ENCODE measurements around a stretch of chr4.

DNA sequence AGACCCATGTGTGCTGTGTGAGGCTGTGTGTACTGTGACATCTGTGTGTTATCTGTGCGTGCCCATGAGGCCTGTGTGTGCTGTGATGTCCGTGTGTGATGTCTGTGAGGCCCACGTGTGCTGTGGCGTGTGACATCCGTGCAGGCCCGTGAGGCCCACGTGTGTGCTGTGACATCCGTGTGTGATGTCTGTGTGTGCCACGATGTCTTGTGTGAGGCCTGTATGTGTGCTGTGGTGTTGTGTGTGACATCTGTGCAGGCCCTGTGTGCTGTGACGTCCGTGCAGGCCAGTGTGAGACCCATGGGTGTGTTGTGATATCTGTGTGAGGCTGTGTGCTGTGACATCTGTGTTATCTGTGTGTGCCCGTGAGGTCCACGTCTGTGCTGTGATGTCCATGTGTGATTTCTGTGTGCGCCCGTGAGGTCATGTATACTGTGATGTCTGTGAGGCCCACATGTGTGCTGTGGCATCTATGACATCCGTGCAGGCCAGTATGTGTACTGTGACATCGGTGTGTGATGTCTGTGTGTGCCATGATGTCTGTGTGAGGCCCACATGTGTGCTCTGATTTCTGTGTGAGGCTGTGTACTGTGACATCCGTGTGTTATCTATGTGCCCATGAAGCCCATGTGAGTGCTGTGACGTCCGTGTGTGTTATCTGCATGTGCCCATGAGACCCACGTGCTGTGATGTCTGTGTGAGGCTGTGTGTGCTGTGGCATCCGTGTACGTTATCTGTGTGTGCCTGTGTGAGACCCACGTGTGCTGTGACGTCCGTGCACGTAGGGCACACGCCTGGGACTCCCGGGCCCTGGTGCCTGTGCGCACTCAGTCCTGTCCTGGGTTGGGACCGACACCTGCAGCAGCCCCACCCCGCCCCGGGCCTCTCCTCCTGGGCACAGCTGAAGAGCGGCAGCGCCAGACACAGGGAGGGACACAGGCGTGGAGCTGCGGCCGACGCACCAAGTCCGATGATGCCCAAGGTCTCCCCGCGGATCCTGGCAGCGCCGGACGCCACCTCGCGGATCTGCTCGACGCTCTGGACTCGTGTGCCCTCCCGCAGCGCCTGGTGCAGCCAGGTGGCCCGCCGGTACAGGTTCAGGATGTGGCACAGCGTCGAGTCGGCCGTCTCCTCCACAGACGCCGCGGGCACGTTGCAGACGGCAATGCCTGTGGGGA is 24.1 kb downstream of the CTBP1 start:
- PRO-cap = no peak
- RAMPAGE, long total RNA, 4 experiments = no peak in any of the 4 experiments

GRCh38 chr4:1235164-1236257 is 13.4 kb downstream of the CTBP1 start:
- PRO-cap = no peak
- RAMPAGE, long total RNA, 4 experiments = start-site peak on the minus strand in 1 of 4 experiments, at chr4:1235589-1235852 at its widest, 22 reads per replicate

DNA sequence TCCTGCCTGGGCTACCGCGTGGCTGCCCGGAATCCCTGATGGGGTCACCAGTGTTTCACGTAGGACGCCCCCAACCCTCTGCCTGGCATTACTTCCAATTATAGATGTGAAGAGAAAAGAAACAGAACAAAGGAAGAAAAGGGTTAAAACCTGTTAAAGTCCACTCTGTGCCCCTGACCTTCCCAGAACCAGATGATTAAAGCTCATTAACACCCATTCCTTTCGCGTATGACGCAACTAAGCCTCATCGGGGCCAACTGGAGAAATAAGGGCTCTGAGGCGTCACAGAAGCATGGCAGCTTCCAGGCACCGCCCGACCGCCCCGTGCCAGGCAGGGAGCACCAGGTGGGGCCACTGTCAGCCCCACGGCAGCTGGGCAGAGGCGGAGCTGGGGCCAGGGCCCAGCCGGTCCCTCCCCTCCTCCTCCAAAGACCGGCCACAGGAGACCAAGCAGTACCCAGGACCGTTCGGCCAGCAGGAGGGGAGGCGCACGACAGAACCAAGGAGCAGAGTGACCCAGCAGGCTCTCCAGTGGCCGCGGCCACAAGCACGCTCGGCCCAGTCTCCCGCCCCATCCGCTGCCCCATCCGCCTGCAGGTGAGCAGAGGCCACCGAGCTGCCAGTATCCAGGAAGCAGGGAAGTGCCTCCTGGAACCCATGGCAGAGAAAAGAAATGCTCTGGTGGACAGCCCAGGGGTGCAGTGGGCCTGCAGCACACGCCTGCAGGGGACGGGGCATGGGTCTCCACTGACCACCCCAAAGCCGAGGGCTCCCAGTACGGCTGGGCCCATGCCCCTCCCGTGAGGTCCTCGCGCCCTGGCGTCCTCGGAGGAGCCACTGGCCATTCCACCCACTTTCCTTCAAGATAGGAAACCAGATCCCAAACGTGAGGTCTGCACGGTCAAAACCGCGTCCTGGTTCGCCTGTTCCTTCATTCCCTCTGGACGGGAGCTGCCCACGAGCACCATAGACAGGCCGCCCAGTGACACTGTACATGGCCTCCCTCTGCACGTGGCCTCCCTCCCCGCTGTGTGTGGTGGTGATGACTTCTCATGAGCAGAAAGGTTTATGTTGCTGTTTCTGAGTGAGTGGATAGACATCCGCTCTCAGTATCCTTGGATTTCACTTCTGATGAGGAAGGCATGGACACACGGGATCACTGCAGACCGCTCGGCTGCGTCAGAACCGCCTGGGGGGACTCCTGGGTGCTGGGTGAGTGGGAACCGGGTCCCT is 9.6 kb downstream of the CTBP1 start:
- PRO-cap = no peak
- RAMPAGE, long total RNA, 4 experiments = no peak in any of the 4 experiments

DNA sequence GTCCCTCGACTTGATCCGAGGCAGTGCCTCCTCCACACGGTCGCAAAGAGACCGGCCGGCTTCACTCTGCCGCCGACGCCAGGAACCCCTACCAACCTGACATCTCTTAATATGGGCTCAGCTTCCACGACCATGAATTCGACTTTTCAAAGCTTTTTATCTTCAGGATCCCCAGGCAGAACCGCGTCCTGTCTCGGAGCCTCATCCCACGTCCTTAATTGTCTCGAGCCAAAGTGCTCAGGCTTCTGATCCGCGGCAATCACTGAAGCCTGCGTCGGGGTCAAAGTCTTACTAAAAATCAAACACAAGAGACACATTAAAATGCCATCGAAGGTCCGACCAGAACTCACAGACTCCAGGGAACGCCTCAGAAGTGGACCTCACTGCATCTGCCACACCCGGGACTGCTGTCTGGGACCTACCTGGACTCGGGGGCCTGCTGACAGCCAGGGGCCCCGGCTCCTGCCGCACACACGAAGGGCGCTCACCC is 7.7 kb downstream of the CTBP1 start:
- PRO-cap = unidirectional peak, plus-strand start at position 349 of the sequence
- RAMPAGE, long total RNA, 4 experiments = no peak in any of the 4 experiments

DNA sequence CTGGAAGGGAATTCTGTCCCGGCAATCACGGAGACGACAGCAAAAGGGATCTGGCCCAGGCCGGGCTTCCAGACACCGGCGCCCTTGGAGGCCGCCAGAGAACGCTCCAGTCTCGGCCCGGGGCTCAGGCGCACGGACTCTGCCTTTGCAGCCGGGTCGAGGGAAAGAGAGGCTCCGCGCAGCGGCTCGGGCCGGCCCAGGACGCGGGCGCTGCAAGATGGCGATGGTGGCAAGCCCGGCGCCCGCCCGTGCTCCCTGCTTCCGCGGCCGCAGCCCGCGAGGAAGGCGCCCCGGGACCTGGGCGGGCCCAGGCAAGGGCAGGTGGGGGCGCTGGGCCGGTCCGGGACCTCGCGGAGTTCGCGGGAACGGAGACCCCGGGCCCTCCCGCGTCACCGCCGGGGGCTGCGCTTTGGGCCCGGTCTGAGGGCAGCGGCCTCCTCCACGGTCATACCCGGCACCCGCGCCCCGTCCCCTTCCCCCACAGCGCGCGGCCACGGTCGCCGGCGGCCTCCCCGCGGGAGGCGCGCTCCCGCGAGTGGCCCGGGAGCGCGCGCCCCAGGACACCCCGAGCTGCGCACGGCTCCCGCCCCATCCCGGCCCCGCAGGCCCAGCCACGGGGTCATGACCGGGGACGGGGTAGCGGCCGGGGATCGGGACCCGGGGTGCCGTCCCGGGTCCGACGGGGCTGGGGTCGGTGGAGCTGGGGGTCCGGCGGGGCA is 860 bp downstream of the CTBP1 start:
- PRO-cap = bidirectional peak, plus-strand start at position 545 of the sequence, minus-strand start at position 449 of the sequence
- RAMPAGE, long total RNA, 4 experiments = no peak in any of the 4 experiments

DNA sequence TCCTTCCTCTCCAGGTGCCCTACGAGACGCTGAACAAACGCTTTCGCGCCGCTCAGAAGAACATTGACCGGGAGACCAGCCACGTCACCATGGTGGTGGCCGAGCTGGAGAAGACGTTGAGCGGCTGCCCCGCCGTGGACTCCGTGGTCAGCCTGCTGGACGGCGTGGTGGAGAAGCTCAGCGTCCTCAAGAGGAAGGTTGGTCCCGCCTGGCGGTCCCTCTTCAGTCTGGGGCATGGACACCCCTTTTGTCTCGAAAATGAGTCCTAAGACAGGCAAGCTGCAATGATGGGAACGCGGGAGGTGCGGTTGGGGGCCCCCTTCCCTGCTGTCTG is 22.2 kb downstream of the MAEA start:
- PRO-cap = no peak
- RAMPAGE, long total RNA, 4 experiments = no peak in any of the 4 experiments

DNA sequence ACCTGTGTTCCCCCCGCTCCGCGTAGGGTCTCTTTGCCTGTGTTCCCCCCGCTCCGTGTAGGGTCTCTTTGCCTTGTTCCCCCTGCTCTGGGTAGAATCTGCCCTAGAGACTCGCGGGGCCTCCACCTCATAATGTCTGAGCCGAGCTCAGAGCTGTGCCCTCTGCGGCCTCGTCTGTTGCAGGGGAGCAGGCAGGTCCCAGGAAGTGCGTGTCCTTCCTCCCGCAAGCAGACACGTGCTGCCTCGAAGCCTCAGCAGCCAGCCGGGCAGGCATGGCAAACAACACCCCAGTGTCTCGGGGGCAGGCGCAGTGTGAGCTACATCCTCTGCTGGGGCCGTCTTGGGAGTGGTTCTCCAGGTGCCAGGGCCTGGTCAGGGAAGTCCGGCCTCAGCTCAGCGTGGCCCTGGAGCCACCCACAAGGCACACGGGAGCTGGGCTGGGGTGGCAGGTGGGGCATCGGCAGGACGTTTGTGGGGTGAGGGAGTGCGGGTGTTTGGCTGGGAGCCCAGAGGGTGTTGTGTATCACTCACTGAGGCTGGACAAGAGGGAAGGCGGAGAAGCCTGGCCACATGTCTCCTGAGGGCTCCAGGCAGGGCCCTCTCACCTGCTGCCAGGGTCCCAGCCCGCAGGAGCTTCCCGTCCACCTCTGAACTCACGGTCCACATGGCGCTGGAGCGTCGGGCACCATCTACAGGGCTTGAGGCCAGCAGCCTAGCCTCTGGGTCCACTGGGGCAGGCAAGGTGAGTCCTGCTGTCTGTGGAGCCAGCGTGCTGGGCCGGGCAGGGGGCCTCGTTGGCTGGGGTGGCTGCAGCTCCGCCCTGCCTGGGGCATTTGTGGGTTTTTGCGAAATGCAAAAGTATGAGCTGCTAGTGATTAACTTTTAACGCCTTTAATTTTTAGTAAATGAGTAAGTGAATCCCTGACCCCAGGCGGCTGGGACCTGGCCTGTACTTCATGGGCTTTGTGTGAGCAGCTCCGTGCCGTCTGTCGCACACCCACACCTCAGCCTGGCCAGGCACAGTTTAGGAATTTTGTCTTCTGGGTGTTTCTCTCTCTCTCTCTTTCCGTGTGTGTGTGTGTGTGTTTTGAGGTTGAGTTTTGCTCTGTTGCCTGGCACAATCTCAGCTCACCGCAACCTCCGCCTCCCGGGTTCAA is 17.4 kb upstream of the UVSSA start:
- PRO-cap = unidirectional peak, plus-strand start at position 290 of the sequence
- RAMPAGE, long total RNA, 4 experiments = no peak in any of the 4 experiments

GRCh38 chr4:1511926-1512243 is 105.6 kb upstream of the NKX1-1 start:
- PRO-cap = no peak
- RAMPAGE, long total RNA, 4 experiments = no peak in any of the 4 experiments

- PRO-cap = no peak
- RAMPAGE, long total RNA, 4 experiments = no peak in any of the 4 experiments
These were observed 4.9 kb downstream of the TACC3 start for GRCh38 chr4:1726079-1726797.

GRCh38 chr4:1815448-1815927 is 22.4 kb downstream of the FGFR3 start:
- PRO-cap = no peak
- RAMPAGE, long total RNA, 4 experiments = no peak in any of the 4 experiments

DNA sequence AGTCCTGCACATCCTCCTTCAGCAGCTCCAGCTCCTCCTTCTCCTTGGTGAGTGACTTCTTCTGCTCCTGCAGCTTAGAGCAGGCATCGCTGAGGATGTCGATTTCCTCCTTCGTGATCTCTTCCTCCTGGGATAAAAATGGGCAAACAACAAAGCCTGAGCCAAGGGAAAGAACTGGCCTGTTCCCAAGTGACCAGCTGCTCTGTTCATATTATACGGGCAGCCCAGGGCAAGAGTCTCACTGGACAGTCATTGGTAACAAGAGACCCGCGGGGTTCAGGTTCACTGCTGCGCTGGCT is 26.2 kb downstream of the FGFR3 start:
- PRO-cap = no peak
- RAMPAGE, long total RNA, 4 experiments = start-site peak on the minus strand in 1 of 4 experiments, centred at position 99 of the sequence, 22 reads per replicate

DNA sequence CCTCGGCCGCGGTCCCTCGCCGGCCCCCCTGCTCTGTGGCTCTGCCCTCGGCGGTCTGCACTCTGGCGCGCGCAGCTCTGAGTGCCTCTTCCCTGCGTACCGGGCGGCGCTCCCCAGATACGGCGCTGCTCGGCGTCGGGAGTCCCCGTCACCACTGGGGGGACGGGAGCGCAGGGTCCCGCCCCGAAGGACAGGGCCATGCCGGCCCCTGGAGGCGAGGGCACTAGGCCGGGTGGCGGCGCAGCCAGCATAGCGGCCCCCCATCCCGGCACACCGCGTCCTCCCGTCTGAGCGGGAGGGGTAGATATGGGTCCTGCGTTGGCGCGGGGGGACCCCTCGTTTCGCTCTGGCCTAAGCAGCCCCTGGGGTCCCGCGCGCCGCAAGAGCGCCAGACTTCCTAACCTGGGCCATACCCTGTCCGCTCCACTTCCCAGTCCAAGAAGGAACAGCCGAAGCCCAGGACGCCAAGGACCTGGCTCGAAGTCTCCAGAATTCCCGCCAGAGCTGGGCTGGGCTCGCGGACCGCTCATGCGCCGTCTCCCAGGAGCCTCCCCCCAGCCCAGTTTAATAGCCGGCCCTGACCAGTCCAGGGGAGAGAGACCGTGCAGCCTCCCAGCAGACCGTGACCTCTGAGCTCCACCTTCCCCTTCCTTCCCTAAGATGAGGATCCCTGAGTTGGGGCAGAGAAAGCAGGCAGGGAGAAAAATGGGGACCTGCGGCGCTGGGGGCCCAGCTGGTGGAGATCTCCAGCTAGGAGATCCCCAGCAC is 853 bp upstream of the LETM1 start:
- PRO-cap = no peak
- RAMPAGE, long total RNA, 4 experiments = no peak in any of the 4 experiments

DNA sequence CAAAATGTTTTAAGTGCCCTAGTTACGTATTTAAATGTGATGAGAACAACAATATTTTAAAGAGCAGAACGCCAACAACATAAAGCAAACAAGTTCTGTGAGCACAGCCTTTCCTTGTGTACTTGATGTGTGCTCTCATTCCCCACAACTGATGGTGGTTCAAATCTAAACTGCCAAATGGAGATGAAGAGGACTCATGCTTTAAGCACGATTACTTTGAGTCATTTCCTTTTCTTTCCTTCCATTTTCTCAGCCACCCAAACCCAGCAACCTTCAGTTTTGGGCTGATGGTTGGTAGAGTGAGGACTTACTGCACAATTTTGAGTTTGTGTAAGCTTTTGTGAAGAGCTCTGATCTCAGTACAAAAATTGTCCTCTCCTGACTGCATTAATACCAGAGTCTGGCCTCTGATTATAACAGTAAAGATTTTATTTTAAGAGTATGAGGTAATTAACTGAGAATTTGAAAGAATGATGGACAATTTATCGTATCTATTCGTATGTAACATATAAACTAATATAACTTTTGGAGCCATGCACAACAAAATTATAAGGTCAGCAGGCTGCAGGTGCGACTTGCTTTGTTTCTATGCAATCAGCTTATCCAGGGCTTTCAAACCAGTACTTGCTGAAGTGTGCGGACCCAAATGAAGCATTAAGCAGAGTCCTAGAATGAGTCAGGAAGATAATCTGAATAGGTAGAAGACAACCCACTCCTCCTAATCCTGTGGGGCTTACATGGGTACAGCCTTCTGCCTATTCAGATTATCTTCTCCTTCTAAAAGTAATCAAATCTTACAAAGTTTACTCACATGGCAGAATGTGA is 1.9 kb downstream of the NSD2 start:
- PRO-cap = unidirectional peak, minus-strand start at position 150 of the sequence
- RAMPAGE, long total RNA, 4 experiments = no peak in any of the 4 experiments

DNA sequence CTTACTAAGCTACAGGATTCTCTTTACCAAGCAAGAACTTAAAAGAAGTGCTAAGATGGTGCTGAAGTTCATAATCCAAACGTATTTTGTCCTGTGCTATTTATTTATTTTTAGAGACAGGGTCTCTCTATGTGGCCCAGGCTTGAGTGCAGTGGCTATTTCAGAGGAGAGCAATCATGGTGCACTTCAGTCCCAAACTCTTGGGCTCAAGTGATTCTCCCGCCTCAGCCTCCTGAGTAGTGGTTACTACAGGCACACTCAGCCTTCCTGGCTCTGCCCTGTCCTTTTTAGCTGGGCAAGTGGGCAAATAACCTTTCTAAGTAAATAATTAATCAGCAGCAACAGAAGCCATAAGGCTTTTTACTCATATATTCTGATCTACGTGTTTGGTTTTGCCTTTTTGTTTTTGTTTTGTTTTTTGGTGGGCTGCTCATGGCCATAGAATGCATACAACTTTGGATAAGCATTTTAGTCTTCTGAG is 2.6 kb downstream of the NSD2 start:
- PRO-cap = unidirectional peak, minus-strand start at position 260 of the sequence
- RAMPAGE, long total RNA, 4 experiments = no peak in any of the 4 experiments

DNA sequence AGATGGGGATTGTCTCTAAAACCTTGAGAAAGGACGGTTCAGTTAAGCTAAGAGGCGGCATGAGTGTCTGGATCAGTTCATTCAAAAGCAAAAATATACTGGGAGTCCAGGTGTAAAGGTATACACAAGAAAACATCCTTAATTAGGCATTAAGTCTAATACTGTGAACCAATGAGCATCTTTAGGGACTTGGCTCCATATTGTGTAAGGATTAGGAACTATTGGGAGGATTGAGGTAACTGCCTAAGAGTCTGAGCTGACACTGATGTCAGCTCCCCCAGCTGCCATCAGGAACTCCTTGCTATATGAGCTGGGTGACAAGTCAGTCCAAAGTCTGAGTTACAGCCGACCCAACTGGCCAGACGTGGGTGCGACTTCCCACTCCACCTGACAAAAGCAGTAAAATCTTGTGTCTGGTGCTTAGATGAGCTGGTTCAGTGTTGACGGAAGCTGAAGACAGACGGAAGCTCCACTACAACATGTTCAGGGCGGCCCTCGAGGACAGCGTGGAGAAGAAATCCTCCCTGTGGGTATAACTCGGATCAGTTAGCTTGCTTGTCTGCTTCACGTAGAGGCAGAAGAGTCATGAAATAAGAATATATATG is 5.6 kb upstream of the C4orf48 start:
- PRO-cap = bidirectional peak, plus-strand start at position 437 of the sequence, minus-strand start at position 300 of the sequence
- RAMPAGE, long total RNA, 4 experiments = start-site peak on the plus strand in 3 of 4 experiments, centred at positions 400 to 429 of the sequence, 239 to 504 reads per replicate

- PRO-cap = no peak
- RAMPAGE, long total RNA, 4 experiments = no peak in any of the 4 experiments
These were observed 35.7 kb downstream of the NAT8L start for GRCh38 chr4:2094776-2095182.

DNA sequence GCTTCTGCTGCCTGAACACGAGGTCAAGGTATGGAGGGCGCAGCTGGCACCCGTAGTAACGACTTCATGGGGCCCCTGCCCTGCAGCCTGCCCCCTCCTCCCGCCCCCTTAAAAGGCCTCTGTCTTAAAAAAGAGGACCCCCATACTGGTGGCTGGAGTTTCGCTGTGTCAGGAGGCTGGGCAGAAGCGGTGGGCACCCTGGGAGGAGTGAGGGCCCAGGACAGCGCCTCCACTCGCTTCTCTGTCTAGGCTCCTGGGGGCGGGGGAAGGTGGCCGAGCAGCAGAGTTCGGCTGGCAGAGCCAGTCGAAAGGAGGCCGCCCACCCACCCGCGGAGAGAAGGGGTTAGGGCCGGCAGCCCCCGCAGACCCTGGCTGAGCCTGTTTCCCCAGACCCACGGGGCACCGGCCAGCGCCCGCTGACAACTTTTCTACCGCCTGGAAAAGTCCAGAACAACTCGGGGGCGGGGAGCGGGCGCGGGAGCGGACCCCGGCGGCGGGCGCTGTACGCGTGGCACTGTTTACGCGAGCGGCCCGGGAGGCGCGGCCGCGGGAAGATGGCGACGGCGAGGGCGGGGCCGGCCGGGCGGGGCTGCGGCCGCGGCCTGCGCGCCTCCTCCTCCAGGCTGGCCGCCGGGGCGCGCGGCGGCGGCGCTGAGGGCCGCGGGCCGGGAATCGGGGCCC is 795 bp downstream of the MXD4 start:
- PRO-cap = bidirectional peak, plus-strand start at position 621 of the sequence, minus-strand start at position 556 of the sequence
- RAMPAGE, long total RNA, 4 experiments = no peak in any of the 4 experiments

- PRO-cap = bidirectional peak, plus-strand start at chr4:2282176, minus-strand start at chr4:2282060
- RAMPAGE, long total RNA, 4 experiments = no peak in any of the 4 experiments
These were observed 19.7 kb upstream of the MXD4 start for GRCh38 chr4:2281086-2282434.

- PRO-cap = bidirectional peak, plus-strand start at chr4:2291163, minus-strand start at chr4:2291093
- RAMPAGE, long total RNA, 4 experiments = no peak in any of the 4 experiments
These were observed 28.9 kb upstream of the MXD4 start for GRCh38 chr4:2290793-2291214.

GRCh38 chr4:2401853-2402720 is 16.4 kb downstream of the ZFYVE28 start:
- PRO-cap = bidirectional peak, plus-strand start at chr4:2402614, minus-strand start at chr4:2402200
- RAMPAGE, long total RNA, 4 experiments = no peak in any of the 4 experiments